Measurements from ENCODE around the genes TMEM150A and GNLY.

- RRBS, 2 experiments, result no CpG with 5 or more reads among the region's 4 CpGs
Observed at GRCh38 chr2:84924933-84925386, 19.5 kb downstream of the TMSB10 start.

DNA sequence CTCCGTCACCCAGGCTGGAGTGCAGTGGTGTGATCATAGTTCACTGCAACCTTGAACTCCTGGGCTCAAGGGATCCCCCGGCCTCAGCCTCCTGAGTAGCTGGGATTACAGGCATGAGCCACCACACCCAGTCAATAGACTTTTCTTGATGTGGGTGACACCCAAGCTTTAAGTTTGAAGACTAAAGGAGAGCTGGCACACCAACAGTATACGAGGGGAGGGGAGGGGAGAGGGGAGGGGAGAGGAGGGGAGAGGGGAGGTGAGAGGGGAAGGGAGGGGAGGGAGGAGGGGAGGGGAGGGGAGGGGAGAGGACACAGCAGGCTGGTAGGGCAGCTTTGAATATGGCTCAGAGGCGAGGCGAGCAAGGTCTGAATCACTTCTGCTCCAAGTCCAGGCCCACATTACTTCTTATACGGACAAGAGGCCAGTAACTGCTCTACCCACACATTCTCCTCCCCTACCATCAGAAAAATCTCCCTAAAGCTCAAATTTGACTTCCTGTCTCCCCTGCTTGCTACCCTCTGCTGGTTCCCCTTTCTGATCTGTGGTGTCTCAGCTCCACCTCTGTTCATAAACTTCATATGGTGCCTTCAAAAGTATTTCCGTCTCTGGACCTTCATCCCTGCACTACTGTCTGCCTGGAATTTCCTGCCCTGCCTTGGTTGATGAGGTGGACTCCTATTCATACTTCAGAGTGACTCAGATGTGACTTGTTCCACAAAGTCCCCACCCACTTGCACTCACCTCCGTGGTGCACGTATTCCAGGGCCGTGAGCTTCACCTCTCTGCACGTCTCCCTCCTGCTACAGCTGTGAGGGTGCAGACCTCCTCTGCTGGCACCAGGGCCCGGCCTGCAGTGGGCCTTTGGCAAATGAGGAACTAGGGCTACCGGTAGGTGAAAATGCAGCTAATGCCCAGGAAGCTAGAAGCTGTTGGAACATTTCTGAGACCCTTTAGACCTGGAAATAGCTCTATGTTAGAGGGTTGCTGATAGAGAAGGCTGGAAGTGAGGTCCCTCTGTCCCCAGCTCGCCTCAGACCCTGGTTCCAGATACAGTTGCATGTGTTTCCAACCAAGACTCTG is 24.7 kb upstream of the KCMF1 start:
- RRBS, 2 experiments, result 0% methylated on average over 1 of the region's 14 CpGs

DNA sequence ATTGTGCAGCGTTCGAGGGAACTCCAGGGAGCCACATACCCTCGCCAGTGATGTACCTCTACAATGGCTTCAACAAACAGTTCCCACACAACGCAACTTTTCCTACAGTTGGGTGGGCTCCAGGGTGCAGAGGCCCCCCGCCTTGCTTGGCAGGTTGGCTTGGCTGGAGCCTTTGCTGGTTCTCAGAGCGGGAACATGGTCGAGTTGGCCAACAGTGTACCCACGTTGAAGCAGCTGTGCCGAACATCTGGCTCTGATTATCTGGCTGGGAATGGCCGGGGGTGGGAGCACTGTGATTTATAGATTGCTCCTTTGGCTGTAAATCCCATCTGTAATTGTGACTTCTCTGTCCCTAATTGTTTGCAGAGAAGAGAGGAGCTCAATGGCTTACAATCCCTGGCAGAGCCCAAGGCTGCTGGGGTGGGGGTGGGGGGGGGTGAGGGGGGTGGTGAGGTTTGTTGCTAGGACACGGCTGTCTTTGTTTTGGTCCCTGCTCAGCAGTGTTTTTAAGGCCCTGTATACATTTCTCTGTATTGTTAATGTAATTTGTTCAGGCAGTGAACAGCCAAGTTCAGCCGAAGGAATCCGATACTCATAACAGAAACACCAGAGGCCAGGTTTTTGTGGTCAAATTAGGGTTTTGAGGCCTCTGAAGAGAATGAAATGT is 82.3 kb downstream of the TCF7L1 start:
- RRBS, 2 experiments, result no CpG with 5 or more reads among the region's 13 CpGs

- RRBS, 2 experiments, result no CpG with 5 or more reads among the region's 22 CpGs
Observed at GRCh38 chr2:85258860-85260261, 68.4 kb downstream of the TGOLN2 start.

- RRBS, 2 experiments, result no CpG with 5 or more reads among the region's 9 CpGs
Observed at GRCh38 chr2:85269925-85270572, 57.7 kb downstream of the TGOLN2 start.

- RRBS, 2 experiments, result no CpG with 5 or more reads among the region's 14 CpGs
Observed at GRCh38 chr2:85276441-85276894, 51.3 kb downstream of the TGOLN2 start.

DNA sequence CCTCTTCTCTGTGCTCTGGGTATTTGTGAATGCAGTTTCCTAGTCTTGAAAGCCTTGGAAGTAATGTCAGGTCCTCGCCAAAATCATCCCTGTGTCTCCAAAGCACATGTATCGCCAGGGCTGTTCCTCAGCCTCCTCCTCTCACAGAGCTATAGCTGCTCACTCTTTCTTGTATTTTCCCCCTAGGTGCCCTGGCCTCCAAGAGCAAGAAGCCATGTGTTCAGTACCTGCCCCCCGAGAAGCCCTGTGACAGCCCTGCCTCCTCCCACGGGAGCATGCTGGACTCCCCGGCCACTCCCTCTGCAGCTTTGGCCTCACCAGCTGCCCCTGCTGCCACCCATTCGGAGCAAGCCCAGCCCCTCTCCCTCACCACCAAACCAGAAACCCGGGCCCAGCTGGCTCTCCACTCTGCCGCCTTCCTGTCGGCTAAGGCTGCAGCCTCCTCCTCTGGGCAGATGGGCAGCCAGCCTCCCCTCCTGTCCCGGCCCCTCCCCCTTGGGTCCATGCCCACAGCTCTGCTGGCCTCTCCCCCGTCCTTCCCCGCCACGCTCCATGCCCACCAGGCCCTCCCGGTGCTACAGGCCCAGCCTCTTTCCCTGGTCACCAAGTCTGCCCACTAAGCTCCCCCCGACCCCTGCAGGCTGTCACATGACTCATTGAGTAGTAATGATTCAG is 18.8 kb downstream of the TGOLN2 start:
- RRBS, 2 experiments, result 72 to 76% methylated on average over 5 to 6 of the region's 15 CpGs

DNA sequence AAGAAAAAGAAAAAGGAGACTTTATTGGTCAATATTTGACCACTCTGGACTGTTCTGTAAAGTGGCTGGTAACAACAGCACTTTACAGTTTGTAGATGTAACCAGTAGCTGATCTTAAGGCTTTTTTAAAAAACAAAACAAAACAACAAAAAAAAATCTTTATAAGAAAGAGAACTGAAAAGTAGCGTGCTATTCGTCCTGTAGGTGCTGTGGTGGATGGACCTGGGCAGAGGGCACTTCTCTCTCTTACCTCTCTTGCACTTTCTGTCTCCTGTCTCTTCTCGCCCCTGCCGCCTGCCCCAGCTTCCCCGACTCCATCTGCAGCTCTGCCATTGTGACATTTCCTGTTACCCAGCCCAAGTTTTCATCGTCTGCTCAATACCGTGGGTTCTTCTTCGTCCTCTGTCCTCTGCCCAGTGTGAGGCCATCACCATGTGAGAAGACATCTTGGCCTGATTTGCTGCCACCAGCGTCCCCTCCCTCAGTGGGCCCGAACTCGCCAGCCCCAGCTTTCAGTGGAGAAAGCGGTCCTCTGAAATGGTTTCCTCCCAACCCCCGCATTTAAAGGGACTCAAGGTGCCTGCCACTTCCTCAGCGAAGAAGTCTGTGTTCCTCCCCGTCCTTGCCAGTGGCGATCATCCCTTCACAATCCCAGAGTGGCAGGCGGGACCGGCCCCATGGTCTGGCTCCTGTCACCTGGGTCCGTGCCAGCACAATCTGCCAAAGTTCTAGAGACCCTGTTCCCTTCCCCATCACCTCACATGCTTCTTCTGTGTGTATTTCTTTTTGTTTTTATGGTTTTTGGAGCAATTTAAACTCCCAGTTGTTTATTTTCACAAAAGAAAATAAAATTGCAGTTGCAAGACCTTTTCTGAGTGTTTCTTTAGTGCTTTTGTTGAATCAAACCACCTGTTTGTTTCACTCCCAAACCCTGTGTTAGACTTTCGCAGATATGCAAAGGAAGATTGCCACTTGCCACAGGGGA is 18.0 kb downstream of the TGOLN2 start:
- RRBS, 2 experiments, result no CpG with 5 or more reads among the region's 20 CpGs

GRCh38 chr2:85345161-85345877 is 9.0 kb downstream of the RETSAT start:
- RRBS, 2 experiments, result 90 to 91% methylated on average over 3 of the region's 19 CpGs

DNA sequence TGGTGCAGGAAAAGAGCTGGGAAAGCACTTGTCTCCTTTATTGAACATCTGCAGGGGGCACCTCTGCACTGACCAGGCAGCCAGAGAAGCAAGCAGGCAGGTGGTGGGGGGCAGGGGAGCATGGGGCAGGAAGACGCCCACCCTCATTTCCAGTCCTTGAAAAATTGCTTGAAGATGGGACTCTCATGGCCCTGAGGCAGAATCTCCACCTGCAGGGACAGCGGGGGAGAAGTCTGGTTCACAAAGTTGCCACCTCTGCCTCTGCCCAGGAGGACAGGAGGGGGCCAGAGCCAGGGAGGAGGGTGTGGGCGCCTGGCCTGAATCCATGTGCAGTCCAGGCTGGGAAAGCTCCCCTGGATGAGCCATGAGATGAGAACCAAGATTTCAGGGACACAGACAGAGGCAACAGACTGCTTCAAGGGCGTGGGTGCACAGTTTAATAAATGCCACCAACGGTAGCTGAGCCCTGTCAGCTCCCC is 15.4 kb downstream of the CAPG start:
- RRBS, 2 experiments, result no CpG with 5 or more reads among the region's 5 CpGs

DNA sequence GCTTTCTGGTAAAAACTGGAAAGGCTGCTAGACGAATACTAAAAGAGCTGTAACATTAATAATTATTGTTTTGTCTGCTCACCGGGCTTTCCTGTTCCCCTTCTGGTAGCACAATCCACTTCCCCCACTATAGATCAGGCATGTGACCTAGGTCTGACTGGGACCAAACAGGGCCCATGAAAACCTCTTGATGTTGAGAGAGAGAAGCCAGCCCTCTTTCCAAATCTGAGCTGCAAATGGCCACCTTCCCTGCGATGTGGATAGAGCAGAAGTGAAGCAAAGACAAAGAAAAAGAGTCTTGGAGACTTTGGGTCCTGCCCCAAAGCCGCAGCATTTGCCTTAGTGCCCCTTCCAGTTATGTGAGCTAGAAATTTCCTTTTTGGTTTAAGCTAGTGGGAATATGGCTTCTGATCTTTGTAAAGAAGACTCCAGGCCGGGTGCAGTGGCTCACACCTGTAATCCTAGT is 23.4 kb downstream of the SH2D6 start:
- RRBS, 2 experiments, result no CpG with 5 or more reads among the region's 5 CpGs

DNA sequence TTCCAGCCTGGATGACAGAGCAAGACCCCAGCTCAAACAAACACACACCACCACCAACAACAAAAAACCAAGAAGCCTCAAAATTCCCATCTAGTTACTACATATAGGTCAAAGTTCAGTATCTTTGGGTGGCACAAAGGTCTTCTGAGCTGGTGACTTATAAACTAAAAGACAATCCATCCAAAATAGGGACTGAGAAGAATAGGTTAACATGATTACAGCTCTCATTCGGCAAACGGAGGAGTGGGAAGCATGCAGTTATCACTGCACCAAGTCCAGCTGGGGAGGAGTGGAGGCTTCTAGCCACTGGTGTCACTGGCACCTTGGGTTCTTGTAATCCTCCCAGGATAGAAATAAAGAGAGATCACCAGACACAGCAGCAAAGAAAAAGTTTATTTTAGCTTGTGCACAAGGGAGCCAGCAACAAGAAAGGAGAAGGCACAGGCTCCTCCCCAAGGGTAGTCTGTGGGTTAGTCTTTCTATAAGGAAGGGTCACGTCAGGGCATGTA is 57.5 kb downstream of the SH2D6 start:
- RRBS, 2 experiments, result no CpG with 5 or more reads among the region's 3 CpGs

DNA sequence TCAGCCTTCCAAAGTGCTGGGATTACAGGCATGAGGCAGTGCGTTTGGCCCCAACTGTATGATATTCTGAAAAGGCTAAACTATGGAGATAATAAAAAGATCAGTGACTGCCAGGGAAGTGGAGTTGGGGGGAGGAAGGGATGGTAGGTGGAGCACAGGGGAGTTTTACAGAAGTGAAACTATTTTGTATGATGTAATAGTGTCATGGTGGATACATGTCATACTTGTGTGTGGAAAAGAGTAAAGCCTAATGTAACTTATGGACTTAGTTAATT is 2.8 kb upstream of the GGCX start:
- RRBS, 2 experiments, result no CpG with 5 or more reads among the region's 1 CpG

GRCh38 chr2:85584824-85585707 is 835 bp downstream of the VAMP5 start:
- RRBS, 2 experiments, result no CpG with 5 or more reads among the region's 10 CpGs

GRCh38 chr2:85590378-85590978 is 5.1 kb upstream of the RNF181 start:
- RRBS, 2 experiments, result no CpG with 5 or more reads among the region's 2 CpGs

DNA sequence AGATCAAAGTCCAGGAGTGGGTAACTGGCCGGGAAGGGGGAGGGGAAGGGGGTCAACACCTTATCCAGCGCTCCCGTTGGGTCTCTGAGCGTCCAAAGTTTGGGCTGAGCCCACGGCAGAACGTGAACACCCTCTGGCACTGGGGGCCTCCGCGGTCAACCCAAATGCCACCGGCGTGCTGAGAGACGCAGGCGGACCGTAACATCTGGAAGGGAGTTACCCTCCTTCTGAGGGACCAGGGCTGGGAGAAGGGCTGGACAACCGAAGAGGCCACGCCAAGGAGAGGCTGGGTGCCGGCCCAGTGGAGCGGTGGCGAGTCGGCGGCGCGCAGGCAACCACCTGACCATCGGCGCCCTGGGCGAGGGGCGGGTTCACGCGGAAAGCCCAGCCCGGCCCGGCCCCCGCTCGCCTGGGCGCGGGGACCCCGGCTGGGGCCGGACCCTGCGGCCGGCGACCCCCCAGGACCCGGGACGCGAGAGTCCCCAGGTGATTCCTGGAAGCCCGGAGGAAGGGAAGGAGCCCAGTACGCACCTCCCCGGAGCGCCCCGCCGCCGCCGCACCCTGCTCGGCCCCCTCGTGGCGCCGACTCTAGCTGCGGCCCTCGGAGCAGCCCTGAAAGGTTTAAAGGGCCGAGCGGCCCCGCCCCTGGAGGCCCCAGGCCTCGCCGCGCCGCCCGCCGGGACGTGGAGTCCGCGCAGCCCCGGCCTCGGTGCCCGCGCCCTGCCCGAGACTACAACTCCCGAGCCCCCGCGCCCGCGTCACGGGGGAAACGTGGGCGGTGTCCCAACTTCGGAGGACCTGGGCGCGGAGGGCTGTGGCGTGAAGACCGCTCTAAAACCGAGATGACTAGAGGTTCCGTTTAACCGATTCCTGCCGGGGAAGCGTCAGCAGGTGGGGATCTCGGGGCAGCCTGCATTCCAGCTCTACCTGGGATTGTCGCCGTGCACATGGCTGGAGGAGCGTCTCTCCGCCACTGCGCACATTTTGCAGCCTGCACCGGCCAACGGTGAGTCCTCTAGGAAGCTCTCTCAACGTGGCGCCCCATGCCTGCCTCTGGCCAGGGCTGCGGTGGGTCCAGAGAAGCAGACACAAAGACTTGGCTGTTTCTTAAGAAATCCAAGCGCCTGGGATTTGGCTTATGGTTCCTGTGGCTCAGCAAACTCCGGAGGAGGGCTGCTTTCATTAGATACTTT is at the start of gene TMEM150A:
TSS of gene TMEM150A (minus strand) at position 623 of the 1,193 bp plus-strand sequence.
- RRBS, 2 experiments, result 0 to 2% methylated on average over 12 to 15 of the region's 104 CpGs

DNA sequence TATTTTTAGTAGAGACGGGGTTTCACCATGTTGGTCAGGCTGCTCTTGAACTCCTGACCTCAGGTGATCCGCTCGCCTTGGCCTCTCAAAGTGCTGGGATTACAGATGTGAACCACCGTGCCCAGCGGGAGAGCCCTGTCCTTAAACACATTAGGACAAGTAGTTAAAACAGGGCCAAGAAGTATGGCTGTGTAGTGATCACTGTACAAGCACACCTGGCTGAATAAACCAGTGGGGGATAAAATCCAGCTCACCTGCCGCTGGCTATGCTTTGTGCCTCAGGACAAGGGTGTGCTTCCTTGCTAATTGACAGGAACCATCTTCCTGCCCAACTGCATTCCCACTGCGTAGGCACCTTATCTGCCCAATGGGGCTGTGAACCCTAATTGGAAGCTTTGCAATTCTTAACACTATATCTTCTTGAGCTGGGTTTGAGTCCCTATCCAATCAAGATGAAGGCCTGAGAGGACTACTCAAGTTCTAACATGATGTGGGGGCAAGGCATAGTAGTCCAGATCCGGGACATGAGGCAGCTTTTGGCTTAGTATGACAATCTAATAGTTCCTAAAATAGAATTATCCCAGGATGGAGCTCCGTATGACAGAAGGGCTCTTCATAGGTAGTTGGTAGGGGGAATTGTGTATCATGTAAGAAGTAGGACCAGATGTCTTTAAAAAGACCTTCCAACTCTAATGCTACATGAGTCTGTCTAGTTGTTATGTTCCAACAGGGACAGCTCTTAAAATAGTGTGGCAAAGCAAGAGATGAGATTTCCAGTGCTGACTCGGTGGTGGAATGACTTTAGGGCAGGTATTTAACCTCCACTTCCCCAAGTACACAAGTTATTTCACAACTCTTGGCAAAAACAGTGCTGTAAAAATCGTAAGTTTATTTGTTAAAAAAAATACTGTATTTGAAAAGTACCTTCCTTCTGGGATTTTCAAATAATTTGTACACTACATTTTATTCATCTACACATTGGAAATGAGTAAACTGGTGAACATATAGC is 2.2 kb upstream of the TMEM150A start:
- RRBS, 2 experiments, result no CpG with 5 or more reads among the region's 11 CpGs

GRCh38 chr2:85664984-85665622 is 2.9 kb downstream of the SFTPB start:
- RRBS, 2 experiments, result no CpG with 5 or more reads among the region's 10 CpGs

GRCh38 chr2:85684891-85685257 is 9.3 kb upstream of the GNLY start:
- RRBS, 2 experiments, result no CpG with 5 or more reads among the region's 4 CpGs

- RRBS, 2 experiments, result no CpG with 5 or more reads among the region's 10 CpGs
Observed at GRCh38 chr2:85693947-85694684, at the start of gene GNLY. TSS of gene GNLY (plus strand) at chr2:85694358.

All from bronchial epithelial cell (primary cell).